LHCN-M2 (cell line): ENCODE measurements around a stretch of chr12.

- RAMPAGE, long total RNA: no peak
Measured at GRCh38 chr12:127829594-127829793, 437.5 kb upstream of the TMEM132C start.

DNA sequence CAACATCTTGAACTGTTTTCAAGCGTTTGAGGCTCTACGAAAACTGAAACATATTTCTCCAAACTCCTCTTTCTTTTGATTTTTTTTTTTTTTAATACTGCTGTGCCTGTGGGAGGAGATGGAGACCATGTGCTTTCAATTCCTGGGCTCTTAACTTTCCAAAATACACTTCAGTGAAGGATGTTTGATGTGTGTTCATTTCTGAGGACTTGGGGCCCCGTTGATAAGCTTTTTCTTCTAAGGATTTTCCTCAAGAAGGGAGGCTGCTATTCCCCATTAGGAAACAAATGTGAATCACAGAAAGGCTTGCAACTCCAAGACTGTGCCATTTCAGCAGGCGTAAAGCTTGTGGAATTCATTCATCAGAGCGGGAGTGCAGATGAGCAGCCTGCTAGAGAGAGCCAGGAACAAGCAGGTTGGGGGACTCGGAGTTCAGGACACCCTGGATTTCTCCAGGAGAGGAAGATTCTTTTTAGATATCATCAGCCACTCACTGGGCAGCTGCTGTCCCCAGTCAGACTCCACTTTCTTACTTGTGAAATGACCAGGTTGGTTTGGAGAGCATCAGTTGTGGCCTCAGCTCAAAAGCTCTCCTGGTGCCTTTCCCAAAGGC lies 94.7 kb downstream of the TMEM132C start:
- RAMPAGE, long total RNA: no peak

GRCh38 chr12:128803632-128804215 lies 20.0 kb downstream of the SLC15A4 start:
- RAMPAGE, long total RNA: no peak

DNA sequence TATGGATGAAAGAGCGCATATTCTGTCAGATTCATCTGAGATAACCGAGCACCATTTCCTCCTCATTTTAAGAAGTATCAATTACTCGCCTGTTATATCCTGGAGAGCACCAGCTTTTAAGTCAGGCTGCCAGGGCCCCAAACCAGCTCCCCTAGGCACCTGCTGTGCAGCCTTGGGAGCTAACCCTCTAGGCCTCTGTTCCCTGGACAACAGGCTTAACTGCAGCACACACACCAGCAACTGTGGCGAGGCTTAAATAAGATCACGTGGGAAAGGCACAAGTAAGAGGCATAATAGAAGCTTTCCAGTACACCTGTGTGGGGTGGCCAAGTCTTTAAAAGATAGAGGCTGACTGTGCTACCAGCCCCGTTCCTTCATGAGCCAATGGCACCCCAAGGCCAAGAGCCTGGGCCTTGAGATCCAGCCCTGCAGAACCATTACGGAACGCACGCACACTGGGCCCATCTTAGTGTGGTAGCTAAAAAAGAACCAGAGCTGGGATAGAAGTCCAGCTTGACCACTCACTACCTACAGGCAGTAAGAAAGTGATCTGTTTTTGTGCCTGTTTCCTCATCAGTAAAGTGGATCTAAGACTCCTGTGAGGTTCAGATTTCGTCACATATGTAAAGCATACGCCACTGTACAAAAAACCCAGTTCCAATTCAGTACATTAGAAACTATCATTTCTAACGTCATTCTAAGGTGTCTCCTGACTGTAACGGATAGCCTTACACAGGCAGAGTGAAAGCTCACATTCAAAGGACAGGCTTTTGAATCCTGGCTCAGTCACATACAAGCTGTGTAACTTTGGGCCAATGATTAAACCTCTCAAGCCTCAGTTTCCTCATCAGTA lies 3.8 kb downstream of the SLC15A4 start:
- RAMPAGE, long total RNA: no peak

- RAMPAGE, long total RNA: no peak
Measured at GRCh38 chr12:128864718-128865317, 11.5 kb downstream of the GLT1D1 start.

DNA sequence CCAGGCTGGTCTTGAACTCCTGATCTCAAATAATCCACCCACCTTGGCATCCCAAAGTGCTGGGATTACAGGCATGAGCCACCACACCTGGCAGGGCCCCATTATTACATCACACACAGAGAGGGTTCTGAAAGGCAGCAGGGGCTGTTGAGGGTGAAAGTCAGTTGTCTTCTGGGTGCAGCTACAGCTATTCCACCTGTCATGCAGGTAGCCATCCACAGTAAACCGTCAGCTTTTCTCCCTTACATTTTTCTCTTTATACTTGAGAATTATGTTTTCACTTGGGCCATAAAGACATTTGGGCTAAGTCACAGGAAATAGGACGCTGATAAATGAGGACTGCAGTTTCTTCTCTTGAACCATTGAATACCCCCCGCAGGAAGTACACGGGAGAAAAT lies 91.1 kb upstream of the FZD10 start:
- RAMPAGE, long total RNA: no peak

DNA sequence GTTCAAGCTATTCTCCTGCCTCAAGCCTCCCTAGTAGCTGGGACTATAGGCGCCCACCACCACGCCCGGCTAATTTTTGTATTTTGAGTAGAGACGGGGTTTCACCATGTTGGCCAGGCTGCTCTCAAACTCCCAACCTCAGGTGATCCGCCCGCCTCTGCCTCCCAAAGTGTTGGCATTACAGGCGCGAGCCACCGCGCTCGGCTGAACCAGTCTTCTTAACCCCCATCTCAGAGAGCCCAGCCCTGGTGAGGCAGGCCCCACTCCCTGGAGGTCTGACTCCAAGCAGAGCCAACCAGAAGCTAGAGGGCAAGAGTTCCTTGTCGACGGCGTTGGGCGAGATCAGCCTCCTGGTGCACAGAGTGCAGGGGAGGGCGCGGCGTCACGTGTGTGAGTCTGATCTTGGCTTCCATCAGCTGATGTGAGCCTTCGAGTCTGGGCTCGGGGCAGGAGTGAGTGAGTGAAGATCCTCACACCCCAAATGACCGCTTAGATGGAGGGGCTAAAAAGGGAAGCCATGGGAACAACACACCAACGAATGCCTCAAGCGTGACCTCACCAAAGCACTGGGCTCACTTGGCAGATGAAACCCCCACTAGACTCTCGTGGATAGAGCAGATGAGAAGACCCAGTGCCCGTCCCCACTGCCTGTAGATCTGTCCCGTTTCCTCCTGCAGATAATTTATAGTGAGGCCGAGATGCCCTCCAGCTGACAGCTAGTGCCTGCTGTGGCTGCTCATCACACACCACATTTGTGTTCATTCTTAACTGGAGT lies 28.7 kb upstream of the ADGRD1 start:
- RAMPAGE, long total RNA: no peak

GRCh38 chr12:130925591-130926137 lies 28.0 kb upstream of the ADGRD1 start:
- RAMPAGE, long total RNA: no peak

DNA sequence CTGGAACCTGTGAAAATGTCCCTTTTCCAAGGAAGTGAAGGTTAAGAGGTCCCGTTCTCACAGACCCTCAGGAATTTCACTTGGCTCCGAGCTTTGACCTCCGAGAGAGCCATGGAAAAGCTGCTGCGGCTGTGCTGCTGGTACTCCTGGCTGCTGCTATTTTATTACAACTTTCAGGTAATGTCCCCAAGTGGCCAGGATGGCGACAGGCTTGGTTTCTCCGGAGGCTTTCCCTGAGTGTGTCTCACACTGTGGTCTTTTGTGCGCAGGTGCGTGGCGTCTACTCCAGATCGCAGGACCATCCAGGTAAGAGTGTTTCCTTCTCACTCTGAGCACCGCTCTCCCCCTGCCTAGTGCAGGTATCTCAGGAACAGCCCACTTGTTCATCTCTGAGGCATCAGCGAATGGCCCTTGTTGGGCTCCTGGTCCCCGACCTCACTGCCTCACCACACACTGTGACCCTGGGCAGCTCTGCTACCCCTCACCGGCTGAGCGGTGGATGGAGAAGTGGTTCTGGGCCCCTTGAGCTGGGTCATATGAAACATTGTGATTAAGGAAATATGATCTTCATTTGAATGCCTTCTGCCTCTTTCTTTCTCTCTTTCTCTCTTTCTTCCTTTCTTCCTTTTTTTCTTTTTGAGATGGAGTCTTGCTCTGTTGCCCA lies 780 bp downstream of the ADGRD1 start:
- RAMPAGE, long total RNA: no peak

DNA sequence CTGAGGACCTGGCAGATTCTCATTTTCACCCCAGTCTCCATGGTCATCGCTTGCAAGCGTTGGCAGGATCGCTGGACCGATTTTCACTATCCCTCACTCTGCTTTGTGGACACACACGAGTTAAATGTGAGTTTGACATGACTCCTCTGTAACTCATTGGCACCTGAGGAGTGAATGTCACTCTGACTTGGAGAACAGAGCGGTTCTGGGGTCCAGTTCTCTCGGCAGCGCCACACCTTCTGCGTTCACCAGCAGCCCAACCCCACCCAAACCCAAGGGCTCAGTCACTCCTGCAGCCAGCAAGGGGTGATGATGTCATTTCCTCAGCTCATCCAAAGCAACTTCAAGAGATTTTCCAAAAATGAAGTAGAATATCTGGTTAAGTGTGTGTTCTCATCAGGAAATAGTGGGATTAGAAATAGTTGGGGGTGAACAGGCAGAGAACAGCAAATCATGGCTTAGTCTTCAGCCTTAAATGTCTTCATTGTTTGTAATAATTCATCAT lies 36.3 kb downstream of the ADGRD1 start:
- RAMPAGE, long total RNA: no peak

GRCh38 chr12:131011088-131011362 lies 57.3 kb downstream of the ADGRD1 start:
- RAMPAGE, long total RNA: no peak

DNA sequence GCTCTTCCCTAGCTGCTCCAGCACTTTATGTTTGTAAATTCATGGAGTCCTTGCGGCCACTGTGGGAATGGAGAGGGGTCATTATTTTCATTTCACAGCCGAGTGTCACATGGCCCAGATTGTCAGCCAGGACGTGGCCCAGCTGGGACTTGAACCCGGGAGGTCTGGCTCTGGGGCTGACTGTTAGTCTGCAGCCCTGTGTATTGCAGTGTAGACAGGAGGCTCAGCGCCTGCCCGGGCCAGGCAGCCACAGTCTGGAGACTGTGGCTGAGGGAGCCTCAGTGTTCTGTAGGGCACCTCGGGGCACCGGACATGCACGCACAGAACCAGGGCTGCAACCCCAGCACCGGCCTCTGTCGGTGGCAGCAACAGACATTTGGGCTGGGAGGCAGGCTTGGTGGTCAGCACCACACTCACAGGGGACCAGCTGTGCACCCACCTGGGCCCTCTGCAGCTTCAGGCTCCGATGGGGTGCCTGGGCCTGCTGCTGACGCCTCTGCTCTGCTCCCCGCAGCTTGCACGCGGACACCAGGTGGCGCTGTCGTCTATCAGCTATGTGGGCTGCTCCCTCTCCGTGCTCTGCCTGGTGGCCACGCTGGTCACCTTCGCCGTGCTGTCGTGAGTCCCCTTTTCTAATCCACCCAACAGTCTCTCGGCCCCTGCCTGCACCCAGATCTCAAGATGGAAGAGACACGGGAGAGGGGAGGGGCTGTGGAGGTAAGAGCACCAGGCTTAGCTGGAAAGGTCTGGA lies 150.8 kb downstream of the ADGRD1 start:
- RAMPAGE, long total RNA: no peak

- RAMPAGE, long total RNA: no peak
Measured at GRCh38 chr12:131229250-131230485, 276.0 kb downstream of the ADGRD1 start.

DNA sequence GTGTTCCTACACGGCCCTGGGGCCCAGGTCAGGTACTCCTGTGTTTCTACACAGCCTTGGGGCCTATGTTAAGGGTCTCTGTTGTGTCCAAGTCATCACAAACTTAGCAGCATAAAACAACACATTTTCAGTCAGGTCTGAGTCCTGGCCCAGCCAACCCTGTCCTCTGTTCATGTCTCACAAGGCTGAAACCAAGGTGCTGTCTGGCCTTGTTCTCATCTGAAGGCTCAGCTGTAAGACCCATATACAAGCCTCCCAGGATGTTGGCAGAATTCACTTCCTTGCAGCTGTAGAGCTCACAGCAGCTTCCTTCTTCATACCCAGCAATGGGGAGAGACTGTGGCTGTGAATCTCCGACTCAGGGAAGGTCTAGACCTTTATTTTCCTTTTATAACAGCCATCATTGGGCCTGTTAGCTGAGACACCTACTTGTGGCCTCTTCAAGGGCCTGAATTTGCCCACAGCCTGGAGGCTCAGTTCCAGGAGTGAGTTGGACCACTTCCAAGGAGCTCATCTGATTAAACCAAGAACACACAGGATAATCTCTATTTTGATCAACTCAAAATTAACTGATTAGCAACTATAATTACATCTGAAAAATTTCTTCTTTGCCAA lies 107.4 kb upstream of the SFSWAP start:
- RAMPAGE, long total RNA: no peak

DNA sequence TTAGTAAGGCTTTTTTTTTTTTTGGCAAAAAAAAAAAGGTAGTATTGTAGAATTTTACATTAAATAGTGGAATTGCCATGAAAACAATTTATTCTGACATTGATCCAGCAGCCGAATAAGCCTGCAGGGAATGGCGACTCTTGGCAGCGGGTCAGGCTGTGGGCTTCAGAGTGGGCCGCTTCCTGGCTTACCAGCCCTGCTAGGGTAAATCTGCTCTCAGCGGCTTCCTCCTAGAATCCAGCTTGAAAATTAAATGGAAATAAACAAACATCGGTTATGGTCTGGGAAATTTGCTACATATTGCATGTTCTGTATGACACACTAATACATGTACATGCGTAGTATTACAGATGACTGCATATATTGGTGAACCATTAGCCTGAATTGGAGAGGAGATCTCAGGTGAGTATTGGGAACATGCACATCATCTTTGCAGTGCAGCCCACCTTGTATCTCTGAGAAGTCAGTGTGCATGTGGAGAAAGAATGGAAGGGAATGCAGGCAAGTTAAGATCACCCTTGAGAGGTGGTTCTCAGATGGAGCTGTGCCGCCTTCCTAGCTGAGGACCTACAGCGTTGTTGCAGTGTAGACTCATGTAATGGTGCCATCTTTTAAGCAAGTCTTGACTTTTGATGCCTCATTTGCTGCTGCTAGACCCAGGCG lies 35.0 kb downstream of the SFSWAP start:
- RAMPAGE, long total RNA: no peak

GRCh38 chr12:131757442-131757864 lies 46.6 kb downstream of the SFSWAP start:
- RAMPAGE, long total RNA: no peak

DNA sequence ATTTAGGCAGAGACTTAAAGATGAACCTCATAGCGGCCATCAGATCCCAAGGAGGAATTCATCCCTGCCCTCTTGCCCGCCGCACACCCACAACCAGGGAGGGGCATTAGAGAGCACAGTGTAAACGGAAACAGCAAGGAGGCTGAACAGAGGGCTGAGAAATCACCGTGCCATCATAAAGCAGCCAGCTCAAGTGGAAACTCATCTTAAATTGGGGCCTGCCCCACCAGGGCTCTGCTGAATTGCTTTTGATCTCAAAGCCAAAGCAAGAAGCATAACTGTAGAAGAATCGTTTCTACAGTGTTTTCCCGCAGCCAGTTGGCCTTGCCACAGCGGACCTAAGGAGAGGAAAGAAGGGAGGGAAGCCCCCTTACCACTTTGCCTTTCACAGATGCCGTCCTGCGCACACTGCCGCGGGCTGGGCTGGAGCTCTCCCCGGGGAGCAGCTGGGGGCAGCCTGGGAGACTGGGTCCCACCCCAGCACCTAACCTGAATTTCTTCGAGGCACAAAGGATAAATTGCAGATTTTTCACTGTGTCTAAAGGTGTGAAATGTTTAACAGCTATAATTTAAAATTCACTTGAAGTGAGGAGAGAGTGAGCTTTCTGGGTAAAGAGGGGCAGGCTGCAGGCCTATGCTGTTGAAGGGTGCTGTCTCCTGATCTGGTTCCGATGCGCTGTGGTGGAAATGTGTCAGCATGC lies 51.8 kb upstream of the MMP17 start:
- RAMPAGE, long total RNA: no peak

- RAMPAGE, long total RNA: no peak
Measured at GRCh38 chr12:131783735-131784485, 44.3 kb upstream of the MMP17 start.

DNA sequence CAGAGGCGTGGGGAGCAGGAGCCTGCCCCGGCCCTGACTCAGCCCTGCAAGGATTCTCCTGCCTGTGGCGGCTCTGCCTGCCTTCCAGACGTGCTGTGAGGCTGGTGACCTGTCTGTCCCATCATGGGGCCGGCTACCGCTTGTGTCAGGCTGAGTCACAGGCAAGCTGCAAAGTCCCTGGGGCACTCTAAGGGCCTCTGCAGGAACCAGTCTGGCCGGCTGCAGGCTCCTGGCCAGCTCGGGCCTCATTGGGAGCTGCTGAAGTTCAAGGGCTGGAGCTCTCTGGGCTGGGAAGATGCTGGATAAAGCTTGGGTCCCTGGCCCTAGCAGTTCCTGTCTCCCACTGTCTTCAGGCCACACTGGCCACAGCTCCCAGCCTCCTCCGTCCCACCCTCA lies 22.2 kb upstream of the ULK1 start:
- RAMPAGE, long total RNA: no peak

DNA sequence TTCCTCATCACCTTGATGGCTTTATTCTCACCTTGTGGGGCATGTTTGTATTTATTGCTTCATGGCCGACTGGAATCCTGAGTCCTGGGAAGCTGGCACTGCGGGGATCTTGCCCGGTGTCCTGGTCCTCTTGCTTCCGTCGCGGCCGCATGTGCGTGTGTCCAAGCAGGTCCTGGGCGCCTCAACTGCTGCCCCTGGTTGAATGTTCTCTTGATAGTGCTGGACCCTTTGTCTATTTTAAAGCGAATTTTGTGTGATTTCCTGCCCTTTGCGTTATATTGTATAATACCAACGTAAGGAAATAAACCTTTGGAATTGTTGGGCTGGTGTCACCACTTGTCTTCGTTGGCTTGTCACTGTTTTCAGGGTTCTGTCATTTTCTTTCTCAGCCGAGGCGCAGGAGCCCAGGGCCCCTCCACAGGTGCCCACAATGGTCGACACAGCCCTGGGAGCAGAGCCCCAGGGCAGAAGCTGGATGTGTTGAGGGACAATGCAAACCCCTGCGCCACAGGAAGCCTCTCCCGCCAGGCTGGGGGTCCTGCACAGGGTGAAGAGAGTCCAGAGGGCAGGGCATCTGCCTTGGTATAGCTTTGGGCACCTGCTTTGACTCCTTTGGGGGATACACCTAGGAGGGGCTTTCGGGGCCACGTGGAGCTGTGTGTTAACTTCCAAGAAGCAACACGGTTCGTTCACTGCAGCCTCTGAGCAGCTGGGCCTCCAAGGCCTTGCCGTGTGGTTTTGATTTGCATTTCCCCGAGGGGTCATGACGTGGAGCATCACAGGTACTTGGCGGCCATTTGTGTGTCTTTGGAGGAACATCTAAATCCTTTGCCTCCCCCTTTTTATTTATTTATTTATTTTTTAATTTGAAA lies 6.0 kb upstream of the PUS1 start:
- RAMPAGE, long total RNA: no peak